GM19239 (cell line): Measurements from ENCODE around the gene POLR2C.

- RRBS: 22% methylated on average over 11 of the region's 14 CpGs
Observed at GRCh38 chr16:56858420-56858779, 6.6 kb upstream of the SLC12A3 start.

DNA sequence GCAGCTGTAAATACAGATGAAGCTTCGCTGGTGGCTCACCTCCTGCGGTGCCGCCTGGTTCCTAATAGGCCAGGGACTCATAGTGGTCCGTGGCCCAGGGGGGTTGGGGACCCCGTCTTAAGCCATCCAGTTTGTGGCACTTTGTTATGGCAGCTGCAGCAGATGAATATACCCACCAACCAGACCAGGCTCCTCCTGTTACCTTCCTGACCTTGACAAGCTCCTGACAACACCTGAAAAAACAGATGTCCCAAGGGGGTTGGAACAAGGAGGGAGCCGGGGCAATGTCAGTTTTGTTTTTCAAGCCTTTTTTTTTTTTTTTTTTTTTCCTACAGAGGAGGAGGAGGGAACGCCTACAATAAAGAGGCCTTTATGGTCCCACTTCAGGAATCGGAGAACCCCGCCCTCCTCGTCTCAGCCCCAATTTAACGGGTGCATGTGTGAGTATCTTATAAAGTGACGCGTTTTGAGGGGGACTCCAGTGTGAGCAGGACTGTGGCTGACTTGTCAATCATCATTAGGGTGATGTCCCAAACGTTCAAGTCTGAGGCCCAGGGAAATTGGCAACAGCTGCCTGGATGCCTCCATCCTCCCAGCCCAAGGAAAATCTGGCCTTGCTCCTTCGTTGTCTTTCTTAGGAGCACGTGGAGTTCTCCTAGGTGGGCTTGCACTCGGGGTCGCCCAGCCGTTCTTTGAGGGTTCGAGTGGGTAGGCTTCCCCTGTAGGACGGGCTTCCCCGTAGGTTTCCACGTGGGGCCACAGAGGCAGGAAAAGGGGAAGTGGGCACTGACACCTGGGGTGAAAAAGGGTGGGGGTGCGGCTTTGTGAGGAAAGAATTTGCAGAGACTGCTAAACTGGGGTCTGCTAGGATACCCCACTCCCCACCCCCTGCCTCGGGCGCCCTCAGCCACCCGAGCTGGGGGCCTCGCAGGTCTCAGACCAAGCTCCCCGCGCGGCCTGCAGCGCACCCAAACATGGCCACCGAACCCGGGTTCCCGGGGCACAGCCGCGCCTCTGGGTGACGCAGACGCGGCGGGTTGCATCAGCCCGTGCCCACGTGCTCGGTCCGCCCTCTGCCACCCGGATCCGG lies 668 bp upstream of the HERPUD1 start:
- RRBS: under 1% methylated on average over 11 of the region's 47 CpGs

- RRBS: no CpG with 5 or more reads among the region's 9 CpGs
Observed at GRCh38 chr16:56938549-56939574, 6.9 kb downstream of the HERPUD1 start.

DNA sequence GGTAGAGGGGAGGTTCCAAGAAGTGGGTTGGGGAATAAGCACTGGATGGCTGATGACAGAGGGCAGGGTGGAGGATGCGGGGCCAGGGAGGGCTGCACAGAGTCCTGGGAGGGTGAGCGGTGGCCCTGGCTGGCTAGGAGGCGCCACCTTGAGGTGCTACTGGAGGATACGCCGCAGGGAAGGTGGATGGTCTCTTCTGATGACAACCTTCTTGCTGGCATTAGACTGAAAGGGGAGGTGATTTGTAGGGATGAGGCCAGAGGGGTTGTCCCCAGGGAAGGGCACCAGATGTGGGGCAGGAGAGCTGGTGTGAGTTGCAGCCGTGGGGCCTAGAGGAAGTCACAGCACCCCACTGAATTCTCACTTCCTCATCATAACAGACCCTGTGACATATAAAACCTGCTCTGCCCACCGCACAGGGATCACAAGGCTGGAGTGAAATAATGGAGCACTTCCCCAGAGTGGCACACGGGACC lies 10.4 kb upstream of the CETP start:
- RRBS: no CpG with 5 or more reads among the region's 8 CpGs

GRCh38 chr16:56964201-56965082 lies 2.7 kb downstream of the CETP start:
- RRBS: 22% methylated on average over 3 of the region's 31 CpGs

DNA sequence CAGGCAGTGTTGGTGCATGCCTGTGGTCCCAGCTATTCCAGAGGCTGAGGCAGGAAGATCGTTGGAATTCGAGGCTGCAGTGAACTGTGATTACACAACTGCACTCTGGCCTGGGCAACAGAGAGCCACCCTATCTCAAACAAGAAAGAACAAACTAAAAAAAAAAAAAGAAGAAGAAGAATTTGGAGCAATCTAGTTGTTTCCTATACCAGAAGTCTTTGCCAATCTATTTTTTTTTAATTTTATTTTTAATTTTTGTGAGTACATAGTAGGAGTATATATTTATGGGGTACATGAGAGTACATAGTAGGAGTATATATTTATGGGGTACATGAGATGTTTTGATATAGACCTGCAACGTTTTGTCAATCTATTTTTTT lies 6.1 kb downstream of the CETP start:
- RRBS: no CpG with 5 or more reads among the region's 3 CpGs

DNA sequence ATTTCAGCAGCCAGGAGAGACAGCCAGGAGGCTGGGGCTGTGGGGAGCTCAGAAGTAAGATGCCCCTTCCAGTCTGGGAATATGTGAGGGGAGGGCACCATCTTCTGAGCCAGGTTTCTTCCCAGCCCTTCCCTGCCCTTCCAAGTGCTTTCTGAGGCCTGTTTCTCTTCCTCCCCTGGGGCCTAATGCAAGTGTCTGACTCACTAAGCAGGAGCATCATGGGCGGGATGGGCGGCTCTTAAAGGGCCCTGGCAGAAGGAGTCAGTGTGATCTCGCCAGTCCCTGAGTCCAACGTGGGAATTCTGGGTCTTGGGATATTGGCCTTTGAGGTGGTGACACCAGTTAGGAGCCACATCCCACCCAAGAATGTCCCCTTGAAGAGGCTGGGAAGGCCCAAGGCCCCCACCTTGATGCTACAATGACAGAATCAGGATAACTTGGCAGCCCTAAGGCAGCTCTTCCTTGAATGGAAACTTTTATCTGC lies 3.8 kb upstream of the NLRC5 start:
- RRBS: no CpG with 5 or more reads among the region's 4 CpGs

DNA sequence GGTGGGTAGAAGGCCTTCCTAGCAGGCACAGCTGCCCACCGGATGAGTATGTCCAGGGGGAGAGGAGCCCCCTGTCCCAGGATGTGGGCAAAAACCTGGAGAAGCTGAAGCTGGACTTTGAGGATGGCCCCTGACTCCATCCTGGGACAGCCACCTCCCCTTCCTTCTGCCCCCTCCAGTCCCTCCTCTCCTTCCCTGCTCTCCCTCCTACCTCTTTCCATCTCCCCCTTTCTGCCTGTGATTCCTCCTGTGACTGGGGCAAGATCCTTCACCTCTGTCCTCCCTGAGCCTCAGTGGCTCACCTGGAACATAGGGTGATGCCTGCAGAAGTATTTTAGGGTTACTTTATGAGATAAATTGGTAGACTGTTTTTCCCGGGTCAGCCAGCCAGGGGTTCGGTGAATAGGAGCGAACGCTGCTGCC lies 645 bp upstream of the NLRC5 start:
- RRBS: no CpG with 5 or more reads among the region's 5 CpGs

DNA sequence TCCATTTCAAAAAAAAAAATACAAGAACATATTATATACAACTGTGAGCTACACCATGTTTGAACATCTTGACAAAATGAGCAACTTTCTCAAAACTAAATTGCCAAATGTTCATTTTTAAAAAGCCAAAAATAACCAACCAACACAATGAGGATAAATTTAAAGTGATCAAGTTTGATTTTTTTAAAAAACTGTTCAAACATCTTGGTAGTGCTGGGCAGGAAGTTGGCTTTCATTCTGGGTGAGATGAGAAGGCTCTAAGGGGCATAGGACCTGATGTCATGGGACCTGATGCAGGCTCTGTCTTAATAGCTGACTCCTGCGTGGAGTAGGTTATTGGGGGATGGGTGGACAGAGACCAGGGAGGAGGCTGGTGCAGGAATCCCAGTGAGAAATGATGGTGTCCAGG lies 20.2 kb downstream of the NLRC5 start:
- RRBS: no CpG with 5 or more reads among the region's 1 CpG

GRCh38 chr16:57016239-57016548 lies 26.8 kb downstream of the NLRC5 start:
- RRBS: no CpG with 5 or more reads among the region's 6 CpGs

GRCh38 chr16:57141794-57142488 lies 43.9 kb downstream of the PSME3IP1 start:
- RRBS: no CpG with 5 or more reads among the region's 13 CpGs

DNA sequence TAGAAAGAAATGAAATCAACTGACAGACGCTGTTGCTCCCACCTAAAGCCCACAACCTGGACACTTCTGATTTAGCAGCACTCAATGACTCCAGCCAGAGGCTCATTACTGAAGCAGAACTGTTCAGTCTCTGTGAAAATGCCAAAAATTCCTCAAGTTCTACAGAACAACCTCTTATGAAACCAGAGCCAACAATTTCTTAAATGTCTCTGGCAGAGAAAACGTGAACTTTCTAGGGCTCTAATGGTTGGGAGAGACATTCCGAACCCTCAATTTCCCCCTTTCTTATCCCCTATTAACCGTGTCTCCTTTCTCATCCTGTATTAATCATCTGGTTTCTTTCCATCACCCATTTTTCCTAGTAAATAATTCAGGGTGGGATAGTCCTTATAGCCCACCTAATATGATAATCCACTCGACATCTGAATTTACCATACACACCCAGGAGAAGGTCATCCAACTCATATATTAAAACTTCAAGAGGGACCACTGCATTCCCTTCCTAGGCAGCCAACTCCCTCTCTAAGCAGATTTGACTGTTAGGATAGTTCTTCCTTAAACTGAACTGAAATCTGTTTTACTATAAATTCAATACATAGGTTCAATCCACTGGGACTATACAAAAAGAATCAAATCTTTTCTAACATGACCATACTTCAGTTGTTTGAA lies 9.7 kb downstream of the PSME3IP1 start:
- RRBS: no CpG with 5 or more reads among the region's 5 CpGs

- RRBS: 0% methylated on average over 3 of the region's 8 CpGs
Observed at GRCh38 chr16:57418755-57419401, 14.3 kb downstream of the CCL17 start.

GRCh38 chr16:57422270-57423052 lies 17.9 kb downstream of the CCL17 start:
- RRBS: no CpG with 5 or more reads among the region's 9 CpGs

DNA sequence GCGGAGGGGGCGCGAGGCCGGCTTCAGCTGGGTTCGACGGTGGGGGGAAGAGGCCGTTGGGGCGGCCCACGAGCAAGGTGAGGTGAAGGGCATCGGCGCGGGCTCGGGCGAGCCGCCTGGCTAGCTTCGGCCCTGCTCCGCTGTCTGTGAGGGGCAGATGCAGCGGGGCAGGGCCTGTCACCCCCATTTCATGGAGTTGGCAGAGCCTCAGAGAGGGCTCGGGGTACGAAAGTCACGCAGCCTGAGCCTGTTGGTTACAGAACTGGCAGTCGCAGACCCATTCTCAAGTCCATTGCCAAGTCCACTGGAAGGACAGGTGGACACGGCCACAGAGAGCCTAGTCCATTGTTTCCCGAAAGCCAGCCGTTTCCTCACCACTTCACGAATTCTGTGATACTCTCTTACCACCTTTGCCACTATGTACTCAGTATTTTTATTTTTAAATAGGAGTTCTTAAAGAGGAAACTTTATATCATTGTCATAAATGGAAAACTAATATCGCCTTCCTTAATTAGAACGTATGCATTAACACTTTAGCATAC lies 407 bp downstream of the COQ9 start:
- RRBS: 3% methylated on average over 3 of the region's 28 CpGs

GRCh38 chr16:57462201-57463100 lies at the start of gene POLR2C:
POLR2C (plus strand) TSS chr16:57462679.
- RRBS: no CpG with 5 or more reads among the region's 55 CpGs

GRCh38 chr16:57470491-57471281 lies 8.2 kb downstream of the POLR2C start:
- RRBS: no CpG with 5 or more reads among the region's 10 CpGs

GRCh38 chr16:57516027-57516568 lies 20.3 kb downstream of the CCDC102A start:
- RRBS: no CpG with 5 or more reads among the region's 11 CpGs

DNA sequence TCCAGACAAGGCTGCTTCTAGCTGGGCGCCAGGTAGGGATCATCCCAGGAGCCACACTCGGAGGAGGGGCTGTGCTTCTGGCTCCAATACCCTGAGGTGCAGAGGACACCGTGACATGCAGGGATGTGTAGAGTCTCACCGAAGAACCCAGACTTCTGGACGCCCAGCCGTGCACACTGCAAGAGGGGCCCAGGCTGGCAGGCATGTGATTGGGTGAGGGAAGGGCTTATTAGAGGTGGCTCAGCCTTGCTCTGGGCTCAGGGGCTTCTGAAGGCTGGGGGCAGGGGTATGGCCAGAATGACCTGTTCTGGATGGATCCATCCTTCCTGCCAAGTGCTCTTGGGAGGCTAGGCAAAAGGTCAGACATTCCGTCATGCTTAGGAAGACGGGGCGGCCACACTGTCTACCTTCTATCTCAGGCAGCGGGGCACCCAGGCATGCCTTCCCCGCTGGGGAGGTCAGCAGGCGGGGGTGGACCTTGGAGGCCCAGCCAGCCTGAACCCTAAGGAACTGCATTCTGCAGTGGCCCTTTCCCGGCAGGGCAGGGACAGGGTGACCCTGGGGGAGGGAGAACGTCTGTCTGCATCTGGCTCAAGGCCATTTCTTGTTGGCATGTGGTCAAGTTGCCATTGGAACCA lies 5.9 kb upstream of the ADGRG1 start:
- RRBS: no CpG with 5 or more reads among the region's 14 CpGs

- RRBS: no CpG with 5 or more reads among the region's 24 CpGs
Observed at GRCh38 chr16:57630415-57631394, 2.3 kb downstream of the ADGRG1 start.